Smooth muscle cell (in vitro differentiated cells): Measurements from ENCODE around the genes SRCIN1, CISD3 and STAC2.

GRCh38 chr17:38605349-38606366 lies at the start of gene SRCIN1:
Gene SRCIN1 (minus strand): TSS chr17:38605952.
- RAMPAGE, long total RNA = no peak

DNA sequence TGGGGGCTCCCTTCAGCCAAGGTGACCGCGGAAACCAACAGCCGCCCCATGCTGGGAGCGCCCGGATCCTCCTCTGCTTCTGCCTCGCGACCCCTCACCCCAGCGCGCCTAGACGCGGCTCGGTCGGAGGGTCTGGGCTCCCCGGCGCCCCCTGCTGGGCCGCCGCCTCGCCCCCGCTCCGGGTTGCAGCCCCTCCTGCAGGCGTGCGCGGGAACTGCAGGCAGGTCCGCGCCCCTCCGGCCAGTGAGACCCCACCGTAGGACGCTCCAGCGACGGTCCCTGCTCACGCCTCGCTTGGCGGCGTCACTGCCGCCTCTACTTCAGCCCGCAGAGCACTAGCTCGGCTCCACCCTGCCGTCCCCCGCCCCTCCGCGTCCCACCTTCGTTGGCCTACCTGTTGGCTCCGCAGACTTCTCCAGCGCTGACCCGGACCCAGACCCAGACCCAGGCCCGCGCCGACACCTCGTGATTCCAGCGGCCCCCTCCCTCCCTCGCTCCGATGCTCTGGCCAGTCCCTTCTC lies 675 bp upstream of the SRCIN1 start:
- RAMPAGE, long total RNA = no peak

GRCh38 chr17:38702912-38703191 lies 2.2 kb upstream of the MLLT6 start:
- RAMPAGE, long total RNA = no peak

DNA sequence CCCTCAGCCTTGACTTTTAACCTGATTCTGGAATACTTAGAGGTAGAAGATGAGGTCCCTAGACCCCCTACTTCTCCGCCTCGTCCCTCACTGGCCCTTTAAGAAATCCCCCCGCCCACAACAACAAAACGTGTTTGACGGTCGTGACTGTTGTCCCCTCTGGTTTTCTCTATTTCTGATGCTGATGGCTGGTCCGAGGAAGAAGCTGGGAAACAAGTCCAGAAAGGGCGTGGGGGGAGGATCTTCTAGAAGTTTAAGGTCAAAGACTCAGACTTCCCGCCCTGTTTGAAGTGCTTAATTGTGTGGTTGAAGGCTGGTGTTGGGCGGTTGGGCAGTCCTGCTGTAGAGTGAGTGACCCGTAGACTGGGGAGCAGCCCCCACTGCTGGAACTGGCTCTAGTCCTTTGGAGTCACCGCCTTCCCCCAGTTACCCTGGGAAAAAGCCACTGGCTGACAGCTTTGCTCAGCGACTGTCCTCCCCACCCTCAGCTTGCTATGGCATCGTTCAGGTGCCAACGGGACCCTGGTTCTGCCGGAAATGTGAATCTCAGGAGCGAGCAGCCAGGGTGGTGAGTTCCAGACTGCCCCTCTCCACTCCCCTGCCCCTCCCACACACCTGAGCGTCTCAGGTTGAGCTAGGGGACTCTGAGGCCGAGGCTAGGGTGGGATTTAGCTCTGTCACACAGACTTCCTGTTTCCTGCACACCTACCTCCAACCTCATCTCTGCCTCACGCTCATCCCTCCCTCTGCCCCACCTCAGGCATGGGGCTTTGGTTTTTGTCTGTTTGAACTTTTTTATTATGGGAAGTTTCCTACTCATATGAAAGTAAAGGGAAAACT lies 1.6 kb downstream of the MLLT6 start:
- RAMPAGE, long total RNA = no peak

DNA sequence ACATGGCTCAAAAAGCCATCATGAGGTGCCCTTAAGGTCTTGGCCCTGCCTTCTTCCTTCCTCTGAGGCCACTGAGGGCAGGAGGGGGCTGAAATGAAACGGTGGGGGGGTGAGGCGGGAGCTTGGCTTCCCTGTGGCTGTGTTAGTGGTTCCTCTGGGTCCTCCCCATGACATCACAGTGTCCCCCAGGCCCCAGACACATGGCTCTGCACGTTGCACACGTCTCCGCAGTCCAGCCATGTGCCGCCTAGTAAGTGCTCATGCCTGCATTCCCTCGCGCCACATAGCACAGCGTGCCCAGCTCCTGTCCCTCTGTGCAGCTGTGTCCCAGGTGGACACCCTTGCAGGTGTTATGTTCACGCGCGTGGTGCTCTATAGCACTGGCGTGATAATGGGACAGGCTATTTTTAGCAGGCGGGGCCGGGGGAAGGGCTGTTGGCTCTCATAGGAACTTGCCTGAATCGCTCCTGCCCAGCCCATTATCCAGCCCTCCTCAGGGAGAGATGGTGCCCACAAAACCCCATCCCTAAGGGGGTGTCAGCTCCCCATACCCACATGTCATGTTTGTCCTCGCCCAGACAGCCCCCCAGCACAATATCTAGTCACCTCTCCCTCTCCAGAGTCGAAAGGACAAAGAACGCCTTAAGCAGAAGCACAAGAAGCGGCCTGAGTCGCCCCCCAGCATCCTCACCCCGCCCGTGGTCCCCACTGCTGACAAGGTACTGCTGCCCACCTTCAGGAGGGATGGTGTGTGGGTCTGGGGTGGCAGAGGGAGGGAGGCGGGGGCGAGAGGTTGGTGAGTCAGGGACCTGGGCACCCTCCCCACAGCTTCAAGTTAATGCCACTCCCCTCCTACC lies 7.2 kb downstream of the MLLT6 start:
- RAMPAGE, long total RNA = no peak

- RAMPAGE, long total RNA = no peak
Observed at GRCh38 chr17:38716260-38716936, 11.3 kb downstream of the MLLT6 start.

DNA sequence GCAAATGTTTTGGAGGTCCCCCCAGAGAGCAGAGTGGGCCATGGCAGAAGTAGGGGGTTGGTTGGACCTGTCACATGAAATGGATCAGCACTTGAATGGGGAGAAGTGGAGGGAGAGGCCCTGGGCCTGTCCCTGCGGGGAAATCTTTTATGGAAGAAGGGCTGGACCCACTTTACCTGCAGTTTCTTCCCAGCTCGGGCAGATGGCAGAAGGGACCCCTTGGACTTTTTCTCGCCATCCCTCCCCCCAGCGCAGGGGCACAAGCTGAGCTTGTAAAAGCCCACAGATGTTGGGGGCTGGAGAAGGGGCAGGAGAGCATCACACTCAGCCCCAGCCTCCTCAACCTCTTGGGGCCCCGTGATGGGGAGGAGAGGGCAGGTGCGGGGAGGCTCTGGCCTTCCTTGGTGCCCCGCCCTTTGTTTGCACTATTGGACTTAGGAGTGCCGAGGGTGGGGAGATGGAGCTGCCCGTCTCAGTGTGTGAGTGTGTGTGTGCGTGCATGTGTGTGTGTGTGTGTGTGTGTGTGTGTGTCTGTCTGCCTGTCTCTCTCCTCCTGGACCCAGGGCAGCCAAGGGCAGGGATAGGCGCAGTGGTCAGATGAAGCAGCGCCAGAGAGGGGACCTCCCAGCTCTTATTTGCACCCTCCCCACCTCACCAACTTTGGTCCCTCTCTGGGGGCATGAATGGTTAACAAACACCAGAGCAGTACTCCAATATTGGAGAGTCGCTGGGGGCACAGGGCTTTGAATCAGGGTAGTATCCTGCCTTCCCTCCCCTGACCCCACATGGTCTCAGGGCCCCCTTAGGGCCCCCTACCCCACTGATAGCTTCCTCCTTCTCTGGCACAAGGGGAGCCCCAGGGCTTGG lies 4.0 kb upstream of the CISD3 start:
- RAMPAGE, long total RNA = no peak

- RAMPAGE, long total RNA = no peak
Observed at GRCh38 chr17:38729450-38730623, at the start of gene CISD3. Gene CISD3 (plus strand): TSS chr17:38730341.

DNA sequence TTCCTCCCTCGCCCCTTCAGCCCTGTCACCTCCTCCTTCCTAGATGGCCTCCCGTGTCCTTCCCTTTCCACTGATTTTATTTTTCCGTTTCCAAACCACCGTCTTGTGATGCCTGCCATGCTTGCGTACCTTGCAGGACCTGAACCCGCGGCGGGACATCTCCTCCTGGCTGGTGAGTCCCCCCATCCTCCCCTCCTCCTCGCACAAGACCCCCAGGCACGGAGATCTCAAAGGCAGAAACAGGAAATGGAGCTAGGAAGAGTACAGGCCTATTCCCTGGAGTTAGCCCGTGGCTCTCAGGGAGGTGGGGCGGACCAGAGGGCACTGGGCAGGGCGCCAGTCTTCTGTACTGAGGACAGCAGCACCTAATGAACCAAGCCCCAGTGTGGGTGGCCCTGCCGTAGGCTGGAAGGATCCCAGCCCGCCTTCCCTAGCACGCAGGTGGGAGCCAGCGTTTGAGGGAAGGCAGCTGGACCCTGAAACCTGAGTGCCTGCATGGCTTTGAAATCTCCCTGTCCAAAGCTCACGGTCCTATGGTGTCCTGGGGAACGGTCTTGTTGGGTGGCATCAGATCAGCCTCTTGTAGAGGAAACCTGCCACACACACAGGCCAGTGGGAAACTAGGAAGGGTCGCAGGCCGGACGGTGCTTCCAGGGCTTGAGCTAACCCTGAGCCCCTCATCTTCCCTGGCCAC lies 630 bp downstream of the CISD3 start:
- RAMPAGE, long total RNA = no peak

DNA sequence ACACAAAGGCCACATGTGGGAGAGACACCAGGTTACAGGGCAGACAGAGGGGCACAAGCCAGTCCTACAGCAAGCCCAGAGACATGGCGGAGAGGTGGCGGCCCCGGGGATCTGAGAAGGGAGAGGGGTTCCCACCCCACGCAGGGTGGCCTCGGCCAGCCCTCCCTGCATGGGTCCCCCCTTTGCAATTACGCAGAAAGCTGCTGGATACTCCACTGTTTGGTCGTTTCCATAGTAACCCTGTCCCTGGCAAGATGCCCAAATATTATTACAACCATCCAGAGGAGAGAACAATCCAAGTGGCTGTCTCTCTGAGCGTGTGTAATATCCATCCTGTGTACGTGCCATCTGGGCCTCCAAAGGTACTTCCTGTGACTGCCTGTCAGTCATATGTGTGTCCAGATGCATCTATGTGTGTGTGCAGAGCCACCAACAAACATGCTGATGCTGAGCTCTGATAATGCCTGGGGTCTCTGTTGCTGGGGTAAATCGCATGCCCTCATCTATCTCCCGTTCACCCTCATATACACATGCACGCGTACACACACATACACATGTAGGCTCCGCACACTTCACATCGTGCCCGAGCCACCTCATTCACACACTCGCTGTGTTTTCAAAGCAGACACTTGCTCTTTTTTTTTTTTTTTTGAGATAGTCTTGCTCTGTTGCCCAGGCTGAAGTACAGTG lies 5.5 kb downstream of the PCGF2 start:
- RAMPAGE, long total RNA = no peak

DNA sequence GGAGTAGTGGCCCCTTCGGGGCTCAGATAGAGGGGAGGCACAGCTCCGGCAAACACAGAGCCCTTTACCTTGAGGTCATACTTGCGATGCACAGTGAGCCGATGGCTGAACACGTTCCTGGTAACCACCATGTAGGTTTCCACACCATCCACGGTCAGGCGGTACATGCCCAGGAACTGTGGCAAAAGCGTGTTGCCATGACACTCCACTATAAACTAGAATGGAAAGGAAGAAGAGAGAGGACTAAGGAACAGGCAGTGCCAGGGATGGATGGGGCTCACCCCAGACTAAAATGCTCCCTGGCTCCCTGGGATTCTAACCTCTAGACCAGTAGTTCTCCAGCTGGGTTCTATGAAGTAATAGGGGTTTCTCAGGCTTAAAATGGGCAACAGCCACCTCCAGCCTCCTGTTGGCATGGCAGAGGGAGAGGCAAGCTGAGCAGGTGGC lies 20.0 kb downstream of the PIP4K2B start:
- RAMPAGE, long total RNA = no peak

DNA sequence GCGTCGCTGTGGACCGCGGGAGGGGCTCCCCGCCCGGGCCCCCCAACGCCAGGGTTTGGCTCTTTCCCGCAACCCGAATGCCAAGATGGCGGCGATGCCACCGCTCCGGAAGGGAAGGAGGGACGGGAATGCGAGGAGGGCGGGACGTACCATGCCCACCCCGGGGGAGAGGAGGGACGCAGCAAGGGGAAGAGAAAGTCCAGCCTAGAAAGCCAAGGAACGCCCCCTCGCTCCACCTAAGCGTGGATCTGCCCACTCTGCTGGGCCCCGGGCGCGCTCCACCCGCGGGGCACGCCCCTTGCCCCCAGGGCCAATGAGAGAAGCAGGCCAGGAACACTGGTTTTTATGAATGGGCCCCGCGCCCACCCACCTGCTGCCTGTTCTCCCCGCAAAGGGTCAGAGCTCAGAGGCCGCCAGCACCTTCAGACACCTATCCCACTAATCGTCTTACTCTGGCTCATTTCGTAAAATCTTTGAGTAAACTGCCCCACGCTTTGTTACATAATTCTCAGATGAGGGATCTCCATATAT lies 543 bp upstream of the PIP4K2B start:
- RAMPAGE, long total RNA = no peak

DNA sequence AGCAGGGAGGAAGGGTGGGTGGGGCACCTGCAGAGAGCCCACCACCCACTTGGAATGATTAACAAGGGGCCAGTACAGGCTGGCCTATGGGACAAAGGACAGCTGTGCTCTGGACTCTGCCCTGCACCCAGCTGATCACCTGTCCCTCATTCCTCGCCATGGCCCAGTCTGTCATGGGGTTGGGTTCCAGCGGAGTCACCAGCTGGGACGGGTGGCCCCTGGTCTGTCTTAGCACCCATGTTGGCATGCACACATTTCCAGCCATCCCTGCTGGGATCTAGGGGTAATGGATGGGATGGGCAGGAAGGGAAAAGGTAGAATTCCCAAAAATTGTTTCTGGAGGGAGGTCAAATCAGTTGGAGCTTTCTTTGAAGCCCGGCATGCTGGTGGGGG lies 15.6 kb downstream of the LASP1 start:
- RAMPAGE, long total RNA = no peak

- RAMPAGE, long total RNA = no peak
Observed at GRCh38 chr17:38891389-38892275, 21.8 kb downstream of the LASP1 start.

DNA sequence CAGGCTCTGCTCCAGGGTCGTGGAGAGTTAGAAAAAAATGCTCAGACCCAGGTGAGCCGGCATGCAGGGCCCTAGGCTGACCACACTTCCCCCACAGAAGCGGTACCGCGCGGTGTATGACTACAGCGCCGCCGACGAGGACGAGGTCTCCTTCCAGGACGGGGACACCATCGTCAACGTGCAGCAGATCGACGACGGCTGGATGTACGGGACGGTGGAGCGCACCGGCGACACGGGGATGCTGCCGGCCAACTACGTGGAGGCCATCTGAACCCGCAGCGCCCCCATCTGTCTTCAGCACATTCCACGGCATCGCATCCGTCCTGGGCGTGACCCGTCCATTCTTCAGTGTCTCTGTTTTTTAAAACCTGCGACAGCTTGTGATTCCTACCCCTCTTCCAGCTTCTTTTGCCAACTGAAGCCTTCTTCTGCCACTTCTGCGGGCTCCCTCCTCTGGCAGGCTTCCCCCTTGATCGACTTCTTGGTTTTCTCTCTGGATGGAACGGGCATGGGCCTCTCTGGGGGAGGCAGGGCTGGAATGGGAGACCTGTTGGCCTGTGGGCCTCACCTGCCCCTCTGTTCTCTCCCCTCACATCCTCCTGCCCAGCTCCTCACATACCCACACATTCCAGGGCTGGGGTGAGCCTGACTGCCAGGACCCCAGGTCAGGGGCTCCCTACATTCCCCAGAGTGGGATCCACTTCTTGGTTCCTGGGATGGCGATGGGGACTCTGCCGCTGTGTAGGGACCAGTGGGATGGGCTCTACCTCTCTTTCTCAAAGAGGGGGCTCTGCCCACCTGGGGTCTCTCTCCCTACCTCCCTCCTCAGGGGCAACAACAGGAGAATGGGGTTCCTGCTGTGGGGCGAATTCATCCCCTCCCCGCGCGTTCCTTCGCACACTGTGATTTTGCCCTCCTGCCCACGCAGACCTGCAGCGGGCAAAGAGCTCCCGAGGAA lies 48.4 kb downstream of the FBXO47 start:
- RAMPAGE, long total RNA = no peak

- RAMPAGE, long total RNA = no peak
Observed at GRCh38 chr17:39092816-39093434, 58.5 kb downstream of the PLXDC1 start.

DNA sequence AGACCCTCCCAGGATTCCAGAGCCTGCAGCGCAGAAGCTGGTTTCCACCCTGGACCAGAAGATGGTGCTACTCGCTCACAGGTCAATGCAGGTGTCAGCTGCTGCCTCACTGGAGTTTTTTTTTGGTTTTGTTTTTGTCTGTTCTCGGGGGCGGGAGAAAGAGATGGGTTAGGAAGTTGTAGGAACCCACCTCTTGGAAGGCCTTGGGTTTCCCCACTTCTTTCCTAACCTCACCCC lies 6.9 kb downstream of the RPL19 start:
- RAMPAGE, long total RNA = no peak

- RAMPAGE, long total RNA = no peak
Observed at GRCh38 chr17:39225276-39226303, at the start of gene STAC2. Gene STAC2 (minus strand): TSS chr17:39225945.

DNA sequence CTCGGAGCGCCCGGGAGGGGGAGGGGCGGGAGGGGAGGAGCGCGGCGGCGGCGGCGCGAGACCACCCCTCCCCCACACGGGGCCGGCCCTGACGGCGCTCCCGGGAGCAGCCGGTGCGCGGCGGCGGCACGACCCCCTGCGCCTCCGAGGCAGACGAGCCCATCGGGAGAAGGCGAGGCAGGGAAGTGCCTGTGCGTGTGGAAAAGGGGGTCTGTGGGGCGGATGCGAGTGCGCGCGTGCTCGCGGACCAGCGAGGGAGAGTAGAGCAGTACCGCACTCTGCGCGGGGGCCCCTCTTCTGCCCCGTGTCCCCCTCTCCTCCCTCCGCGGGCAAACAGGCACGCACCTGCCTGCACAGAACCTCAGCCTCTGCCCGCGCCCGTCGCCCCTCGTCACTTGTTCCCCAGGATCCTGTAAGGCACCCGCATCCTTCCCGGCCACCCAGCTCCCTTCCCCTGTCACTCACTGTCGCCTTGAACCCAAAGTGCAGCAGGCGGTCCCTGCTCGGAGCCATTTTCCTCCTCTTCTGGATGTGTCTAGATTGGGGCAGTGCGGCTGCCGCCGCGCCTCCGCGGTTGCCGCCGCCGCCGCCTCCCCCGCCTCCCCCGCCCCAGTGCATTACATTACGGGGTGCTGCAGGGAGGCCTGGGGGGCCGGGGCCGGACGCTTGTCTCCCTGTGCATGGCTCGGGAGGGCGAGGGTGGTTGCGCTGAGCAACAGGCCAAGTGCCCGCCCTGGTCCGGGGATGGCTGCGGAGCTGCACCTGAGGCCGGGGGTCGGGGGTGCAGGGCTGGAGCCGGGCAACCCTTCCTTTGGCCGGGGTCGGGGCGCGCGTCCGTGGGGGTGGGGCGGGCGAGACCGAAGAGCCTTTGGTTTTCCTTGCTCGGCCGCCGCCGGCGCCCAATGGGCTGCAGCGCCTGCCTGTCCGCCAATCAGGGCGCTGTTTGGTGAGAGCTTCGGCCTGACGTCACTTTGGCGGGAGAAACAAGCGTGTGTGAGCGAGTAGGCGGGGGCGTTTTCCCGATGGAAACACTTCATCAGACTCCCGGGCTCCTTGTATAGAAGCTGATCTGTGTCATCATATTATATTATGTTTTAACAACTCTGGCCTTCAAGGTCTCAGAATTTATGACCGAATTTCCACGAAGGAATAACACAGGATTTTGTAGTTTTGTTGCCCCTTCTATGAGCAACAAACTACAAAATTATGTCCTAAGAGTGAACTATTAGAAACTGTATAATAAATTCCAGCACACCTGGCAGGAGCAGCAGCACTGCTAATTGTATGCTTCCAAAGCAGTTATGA lies 734 bp upstream of the FBXL20 start:
- RAMPAGE, long total RNA = start-site peak on the plus strand centred at position 76 of the sequence, 37 bp wide, 21 and 11 reads in 2 replicates

GRCh38 chr17:39503283-39504363 lies 42.3 kb downstream of the CDK12 start:
- RAMPAGE, long total RNA = no peak